Mesenteric fat pad (tissue), 1 donor: ENCODE data around the genes HTR3C and EIF2B5.

DNA sequence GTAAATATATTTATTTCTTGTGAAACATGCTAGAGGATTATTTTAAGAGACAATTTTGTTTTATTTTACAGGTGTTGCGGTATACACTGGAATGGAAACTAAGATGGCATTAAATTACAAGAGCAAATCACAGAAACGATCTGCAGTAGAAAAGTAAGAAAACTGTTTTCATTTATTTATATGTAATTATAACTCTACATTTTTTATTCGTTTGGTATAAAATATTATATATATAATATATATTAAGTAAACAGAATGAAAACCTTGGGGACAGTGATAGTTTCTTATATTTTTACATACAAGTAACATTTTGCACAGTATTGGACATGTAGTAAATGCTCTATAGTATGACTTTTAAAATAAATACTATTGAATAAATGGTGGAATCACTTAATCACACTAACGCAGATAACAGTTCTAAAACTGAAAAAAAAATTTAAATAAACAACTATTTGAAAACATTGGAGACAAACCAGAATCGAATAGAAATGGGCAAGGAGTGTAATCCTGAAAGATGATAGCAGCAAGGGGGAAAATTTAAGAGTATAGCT is 55.2 kb downstream of the ATP11B start:
- PRO-cap: no peak

DNA sequence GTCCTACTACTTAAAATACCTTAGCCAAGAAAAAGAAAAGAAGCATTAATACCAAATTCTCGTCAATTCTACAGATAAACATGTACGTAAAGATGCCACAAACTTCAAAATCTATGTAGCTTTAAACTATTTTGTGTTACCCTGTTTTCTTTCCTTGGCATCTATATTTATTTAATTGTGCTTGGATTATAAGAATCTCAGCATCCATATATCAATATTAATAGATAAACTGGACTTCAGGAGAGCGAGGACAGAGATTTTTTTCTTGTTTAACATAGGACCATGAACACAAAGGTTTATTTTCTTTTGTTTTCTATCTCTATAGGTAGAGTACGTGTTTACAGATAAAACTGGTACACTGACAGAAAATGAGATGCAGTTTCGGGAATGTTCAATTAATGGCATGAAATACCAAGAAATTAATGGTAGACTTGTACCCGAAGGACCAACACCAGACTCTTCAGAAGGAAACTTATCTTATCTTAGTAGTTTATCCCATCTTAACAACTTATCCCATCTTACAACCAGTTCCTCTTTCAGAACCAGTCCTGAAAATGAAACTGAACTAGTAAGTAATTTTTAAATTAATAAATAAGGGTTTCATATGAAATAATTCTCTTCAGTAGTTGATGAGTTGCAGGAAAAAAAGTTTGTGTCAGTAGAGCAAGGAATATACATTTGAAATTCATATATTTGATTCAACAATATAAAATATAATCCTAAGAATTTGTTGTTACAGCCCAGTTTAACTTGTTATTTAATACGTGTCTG is 72.0 kb downstream of the ATP11B start:
- PRO-cap: no peak

- PRO-cap: no peak
These were observed 80.5 kb downstream of the ATP11B start for GRCh38 chr3:182873790-182874174.

DNA sequence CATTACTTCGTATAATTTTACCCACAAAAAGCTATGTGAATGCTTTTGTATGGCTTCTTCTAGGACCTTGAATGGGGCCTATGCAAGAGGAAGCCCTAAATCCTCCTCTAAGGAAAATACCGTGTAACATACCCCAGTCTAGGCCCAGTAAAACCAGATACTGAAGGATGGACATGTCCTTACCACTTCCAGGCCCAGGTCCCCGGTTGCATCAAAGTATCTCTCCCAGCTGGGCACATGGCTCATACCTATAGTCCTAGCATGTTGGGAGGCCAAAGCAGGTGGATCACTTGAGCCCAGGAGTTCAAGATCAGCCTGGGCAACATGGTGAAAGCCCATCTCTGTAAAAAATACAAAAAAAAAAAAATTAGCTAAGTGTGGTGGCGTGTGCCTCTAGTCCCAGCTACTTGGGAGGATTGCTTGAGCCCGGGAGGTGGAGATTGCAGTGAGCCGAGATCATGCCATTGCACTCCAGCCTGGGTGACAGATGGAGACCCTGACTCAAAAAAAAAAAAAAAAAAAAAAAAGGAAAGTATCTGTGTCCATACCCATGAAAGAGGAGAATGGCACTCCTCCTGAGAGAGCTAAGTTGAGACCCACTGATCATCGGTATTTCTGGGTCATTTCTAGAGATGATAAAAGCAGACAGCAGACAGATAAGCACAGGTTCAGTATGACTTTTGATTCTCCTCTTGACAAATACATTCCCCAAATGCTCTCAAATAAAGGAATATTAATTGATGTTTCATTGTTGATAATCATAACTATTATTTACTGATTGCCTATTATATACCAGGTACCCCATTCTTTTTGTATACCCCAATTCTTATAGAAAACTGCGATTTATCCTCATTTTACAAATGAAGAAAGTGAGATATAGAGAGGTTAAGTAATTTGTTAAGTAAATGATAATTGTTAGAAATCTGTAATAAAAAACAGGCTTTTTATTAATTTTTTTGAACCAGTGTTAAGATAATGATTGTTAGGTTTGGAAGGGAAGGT is 85.4 kb downstream of the DCUN1D1 start:
- PRO-cap: no peak

DNA sequence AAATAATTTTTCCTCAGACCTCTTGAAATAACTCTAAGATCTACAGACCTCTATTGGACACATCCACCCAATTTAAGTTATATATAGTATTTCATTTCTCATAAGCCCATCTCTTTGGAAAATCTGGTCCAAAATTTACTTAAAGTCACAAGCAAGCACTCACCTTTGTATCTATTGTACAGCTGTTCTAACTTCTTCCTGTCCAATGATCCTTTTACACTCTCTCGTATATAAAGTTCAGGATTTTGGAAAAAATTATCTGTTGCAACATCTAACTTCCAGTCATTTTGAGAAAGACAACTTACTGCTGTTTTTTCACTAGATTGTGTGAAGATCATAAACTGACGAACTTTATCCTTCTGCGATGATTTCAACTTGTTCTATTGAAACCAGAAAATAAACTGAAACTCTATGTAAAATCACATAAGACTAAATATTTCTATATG is 14.9 kb downstream of the DCUN1D1 start:
- PRO-cap: no peak

DNA sequence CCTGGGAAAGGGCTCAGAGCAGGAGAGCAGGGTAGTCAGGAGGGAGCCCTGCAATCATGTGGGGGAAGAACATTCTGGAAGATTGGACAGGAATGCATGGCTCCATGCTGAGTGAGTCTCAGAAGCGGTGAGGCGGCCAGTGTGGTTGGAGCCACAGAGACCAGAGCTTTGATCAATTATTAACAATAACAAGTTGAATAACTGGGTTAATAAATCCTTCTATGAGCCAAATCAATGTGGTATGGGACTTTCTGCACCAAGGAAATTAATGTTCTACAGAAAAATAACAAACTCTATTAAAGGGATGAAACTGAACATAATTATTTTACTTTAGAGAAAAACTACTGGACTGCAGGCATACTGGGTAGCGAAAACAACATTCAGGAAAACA is 57.9 kb upstream of the DCUN1D1 start:
- PRO-cap: no peak

DNA sequence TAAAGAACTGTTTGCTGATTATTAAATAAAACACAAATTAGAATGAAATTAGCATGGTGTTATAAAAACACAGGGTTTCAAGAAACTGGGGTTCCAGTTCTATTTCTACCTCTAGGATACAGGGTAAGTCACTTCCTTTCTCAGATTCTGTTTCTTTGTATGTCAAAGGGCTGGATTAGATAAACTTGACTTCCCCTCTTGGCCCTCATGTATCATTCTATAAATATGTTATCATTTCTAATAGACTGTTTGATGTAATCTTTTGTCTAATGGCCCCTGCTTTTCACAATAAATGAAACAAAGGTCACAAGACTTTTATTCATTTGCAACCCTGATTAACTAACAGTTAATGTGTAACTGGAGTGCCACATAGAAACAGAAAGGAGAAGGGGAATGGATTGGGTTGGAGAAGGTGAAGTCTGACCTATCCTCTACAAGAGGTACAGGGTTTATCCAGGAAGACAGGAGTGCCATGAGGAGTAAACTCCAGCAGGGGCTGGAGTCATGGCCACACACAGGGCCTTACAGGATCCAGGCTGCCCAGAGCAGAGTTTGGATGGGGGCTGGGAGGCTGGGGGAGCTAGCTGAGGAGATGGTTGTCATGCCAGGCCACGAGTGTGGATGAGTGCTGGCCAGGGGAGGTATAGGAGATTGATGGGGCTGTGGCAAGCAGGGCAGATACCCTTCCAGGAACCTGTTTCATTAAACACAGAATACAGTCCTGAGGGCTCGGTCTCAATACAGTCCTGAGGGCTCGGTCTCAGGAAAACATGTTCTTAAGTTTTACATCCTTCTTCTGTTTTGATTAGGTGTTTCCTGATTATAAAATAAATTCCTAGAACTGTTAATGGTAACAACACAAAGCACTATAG is 7.9 kb upstream of the B3GNT5 start:
- PRO-cap: no peak

GRCh38 chr3:183269358-183270469 is 16.7 kb downstream of the B3GNT5 start:
- PRO-cap: no peak

- PRO-cap: no peak
These were observed 23.5 kb downstream of the B3GNT5 start for GRCh38 chr3:183276585-183276995.

DNA sequence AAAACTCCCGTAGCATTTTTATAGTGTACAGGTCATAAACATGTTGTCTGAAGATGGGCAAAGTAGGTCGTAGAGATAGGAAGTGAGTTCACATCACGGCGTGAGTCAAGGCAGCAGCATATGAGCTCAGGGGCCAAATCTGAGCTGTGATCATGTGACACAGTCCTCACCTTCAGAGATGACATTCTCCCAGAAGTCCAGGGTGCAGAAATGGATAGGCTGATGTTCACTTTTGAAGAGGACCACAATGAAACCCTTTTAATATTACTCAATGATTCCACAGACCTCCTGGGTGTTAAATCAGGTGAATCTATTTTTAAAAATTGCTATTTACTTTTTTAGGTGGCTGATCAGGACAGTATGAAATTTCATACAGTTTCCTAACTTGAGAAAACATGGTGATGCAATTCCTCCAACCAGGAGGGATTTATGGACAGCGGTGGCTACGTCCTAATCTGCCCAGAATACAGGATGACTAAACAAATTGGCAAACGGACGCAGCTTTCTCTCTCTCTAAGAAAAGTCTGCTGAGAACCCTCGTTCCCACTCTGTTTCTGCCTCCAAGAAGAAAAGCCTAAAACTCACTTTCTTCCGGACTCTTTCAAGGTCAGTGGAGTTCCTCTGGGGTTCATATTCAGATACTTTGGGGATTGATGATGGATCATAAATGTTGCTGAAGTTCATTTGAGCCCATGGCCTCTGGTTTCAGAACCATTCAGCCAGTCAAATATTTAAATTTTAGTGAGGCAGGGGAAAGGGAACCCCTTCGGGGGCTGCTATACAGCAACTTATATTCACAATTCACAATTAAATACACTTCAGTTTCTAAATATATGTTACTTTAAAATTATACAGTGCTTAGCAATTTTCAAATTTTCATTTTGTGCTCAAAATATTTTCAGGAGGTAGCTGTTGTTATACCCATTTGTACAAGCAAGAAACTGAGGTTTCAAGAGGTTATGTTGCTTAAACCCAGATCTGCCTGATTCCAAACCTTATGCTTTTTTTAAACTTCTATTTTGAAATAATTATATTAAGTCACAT is 34.5 kb downstream of the B3GNT5 start:
- PRO-cap: no peak

GRCh38 chr3:183650069-183650538 is 14.7 kb downstream of the KLHL24 start:
- PRO-cap: no peak

- PRO-cap: bidirectional peak, plus-strand start at chr3:183697813, minus-strand start at chr3:183697678
These were observed 144 bp upstream of the YEATS2 start for GRCh38 chr3:183697559-183697747.

DNA sequence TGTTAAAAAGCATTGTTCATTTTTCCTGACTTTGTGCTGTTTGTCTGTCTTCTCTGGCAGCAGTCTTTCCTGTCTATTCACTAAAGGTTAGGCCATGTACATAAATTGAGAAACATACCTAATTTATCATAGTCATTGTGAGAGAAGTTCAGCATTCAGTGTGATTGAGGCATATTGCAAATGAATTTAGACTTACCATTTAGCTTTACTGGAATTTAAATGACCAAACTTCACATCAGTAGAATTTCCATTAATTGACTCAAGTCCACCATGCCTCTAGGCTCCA is 37.4 kb downstream of the YEATS2 start:
- PRO-cap: no peak

DNA sequence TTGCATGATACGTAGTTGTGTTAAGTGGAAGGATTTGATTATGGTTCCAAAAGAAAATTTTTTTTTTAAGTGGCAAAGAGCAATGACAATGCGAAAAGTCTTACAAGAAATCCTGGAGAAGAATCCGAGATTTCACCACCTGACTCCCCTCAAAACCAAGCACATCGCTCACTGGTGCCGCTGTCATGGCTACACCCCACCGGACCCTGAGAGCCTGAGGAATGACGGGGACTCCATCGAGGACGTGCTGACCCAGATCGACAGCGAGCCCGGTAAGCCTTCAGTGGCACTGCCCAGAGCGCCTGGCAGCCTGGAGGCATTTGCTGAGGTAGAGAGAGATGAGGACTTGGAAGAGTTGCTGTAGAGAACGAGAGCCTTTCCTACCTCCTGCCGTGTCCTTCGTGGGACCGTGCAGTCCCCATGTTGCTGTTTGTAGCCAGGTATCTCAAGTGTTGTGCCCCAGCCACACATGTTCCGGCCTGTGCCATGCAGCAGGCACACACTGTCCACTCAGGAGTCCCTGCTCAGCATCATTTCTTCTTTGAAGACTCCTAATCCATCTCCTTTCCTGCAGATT is 21.4 kb downstream of the MAP6D1 start:
- PRO-cap: no peak

DNA sequence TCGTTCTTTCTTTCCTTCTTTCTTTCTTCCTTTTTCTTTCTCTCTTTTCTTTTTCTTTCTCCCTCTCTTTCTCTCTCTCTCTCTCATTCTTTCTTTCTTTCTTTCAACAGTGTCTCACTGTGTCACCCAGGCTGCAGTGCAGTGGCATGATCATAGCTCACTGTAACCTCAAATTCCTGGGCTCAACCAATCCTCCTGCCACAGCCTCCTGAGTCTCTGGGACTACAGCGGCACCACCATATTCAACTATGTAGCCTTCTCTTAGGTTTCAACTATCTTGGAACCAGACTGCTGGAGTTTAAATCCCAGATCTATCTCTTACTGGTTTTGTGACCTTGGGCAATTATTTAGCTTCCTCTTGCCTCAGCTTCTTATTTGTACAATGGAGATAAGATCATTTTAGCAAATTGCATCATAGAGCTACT is 27.2 kb upstream of the PARL start:
- PRO-cap: no peak

GRCh38 chr3:183971502-183972001 is 46.1 kb downstream of the ABCC5 start:
- PRO-cap: no peak

- PRO-cap: no peak
These were observed at the start of gene HTR3C for GRCh38 chr3:184052820-184053275. Gene HTR3C, plus strand, starts transcription at chr3:184053047.

GRCh38 chr3:184135115-184136156 is at the start of gene EIF2B5:
Gene EIF2B5, plus strand, starts transcription at chr3:184135358.
- PRO-cap: bidirectional peak, plus-strand start at chr3:184135375, minus-strand start at chr3:184135233

- PRO-cap: no peak
These were observed 1.5 kb downstream of the CAMK2N2 start for GRCh38 chr3:184259576-184260565.

DNA sequence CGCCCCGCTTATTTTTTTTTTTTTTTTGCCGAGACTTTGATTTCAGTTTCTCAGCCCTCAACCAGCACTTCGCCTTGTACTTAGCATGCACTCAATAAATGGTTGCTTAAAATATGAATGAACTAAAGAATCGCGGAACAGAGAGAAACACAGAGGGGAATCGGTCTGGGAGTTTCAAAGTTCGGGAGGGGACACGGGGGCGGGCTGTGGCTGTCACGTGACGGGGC is 245 bp upstream of the EIF4G1 start:
- PRO-cap: no peak